ENCODE measurements around a stretch of chr1.

GRCh38 chr1:1376053-1376833, 1.2 kb upstream of the AURKAIP1 start:
- PRO-cap, result no peak

DNA sequence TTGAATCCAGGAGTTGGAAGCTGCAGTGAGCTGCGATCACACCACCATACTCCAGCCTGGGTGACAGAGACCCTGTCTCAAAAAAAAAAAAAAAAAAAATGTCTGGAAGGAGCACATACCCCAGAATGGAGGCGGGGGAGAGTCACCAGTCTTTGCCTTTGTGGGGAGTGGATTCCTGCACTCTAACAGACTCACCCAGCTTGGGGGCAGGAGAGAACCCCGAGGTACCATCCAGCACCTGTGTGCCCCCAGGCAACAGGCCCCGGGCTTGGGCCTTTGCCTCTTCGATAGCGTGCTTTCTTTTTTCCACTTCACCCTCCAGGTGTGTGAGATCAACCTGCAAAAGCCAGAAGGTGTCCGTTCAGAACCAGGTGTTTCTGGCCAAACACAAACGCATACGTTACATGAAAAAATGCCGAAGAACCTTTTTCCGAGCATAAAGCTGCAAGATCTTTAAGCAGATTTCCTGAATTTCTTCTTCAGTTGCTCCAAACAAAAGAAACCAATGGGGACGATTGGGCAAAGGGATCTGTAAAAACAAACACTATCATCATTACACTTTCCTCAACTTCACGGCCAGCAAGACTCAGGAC, 9.0 kb downstream of the CCNL2 start:
- PRO-cap, result no peak

DNA sequence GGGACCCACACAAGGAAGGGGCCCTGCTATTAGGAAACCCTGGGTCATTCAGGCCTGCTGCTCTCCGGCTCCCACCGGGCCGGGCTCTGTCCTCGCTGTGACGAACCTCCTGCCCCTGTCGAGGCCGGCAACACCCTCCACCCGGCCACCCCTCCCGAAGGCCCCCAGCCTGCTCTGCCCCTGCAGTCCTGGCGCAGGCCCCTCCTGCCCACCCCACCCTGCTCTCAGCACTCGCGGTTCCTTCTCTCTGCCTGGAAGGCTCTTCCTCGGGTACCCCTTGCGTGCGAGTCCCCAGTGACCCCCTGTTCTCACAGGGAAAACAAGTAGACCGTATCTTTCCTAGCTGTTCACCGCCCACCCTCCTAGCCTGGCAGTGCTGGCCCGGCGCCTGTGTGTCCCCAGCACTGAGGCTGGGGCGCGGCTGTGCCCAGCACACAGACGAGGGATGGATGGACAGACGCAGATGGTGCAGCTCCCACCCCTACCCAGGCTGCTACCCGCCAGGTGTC, 3.2 kb upstream of the VWA1 start:
- PRO-cap, result no peak

GRCh38 chr1:1523236-1523850, 11.4 kb downstream of the ATAD3A start:
- PRO-cap, result no peak

DNA sequence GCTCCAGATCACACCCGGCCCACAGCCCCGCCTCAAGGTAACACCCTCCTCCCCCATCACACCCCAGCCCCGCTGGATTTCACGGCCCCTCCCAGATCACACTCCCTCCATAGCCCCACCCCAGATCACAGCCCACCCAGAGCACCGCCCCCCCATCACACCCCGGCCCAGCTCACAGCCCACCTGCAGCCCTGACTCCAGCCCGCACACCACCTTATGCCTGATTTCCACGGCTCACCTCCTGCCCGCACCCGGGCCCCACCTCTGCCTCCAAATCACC, 2.2 kb upstream of the MMP23B start:
- PRO-cap, result no peak

DNA sequence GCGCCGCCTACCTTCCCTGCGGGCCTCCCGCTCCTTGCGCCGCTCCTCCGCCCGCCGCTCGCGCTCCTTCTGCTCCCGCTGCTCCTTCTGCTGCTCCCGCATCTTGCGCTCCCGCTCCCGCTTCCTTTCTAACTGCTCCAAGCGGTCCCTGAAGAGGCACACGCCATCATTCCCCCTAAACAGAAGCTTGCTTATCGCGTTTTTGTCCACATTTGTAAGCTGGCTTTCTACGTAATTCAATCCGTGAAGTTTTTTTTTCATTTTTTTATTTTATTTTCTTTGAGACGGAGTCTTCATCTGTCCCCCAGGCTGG, 11.9 kb downstream of the CDK11A start:
- PRO-cap, result no peak

DNA sequence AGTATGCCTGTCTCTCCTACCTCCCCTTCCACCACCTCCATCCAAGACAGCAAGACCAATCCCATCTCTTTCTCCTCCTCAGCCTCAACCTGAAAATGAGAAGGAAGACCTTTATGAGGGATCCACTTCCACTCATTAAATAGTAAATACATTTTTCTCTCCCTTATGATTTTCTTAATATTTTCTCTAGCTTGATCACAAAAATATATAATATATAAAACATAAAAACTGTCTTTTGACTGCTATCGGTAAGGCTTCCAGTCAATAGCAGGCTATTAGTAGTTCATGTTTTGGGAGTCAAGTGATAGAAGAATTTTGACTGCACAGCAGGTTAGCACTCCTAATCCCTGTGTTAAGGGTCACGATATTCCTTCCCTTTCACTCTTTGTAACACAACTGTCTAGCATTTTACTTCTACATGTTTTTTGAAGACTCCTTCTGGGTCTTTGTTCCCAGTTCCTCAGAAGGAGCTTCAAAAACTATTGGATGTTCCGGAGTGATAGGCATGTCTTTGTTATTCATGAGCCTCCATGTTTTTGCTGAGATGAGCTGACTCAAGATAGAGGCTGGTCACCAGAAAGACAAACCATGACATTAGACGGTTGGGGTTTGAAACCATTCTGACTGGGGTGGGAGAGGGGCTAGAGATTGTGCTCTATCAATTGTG, 42.3 kb downstream of the GNB1 start:
- PRO-cap, result no peak

- PRO-cap, result no peak
These were observed 397 bp upstream of the TMEM52 start for GRCh38 chr1:1919360-1919992.

DNA sequence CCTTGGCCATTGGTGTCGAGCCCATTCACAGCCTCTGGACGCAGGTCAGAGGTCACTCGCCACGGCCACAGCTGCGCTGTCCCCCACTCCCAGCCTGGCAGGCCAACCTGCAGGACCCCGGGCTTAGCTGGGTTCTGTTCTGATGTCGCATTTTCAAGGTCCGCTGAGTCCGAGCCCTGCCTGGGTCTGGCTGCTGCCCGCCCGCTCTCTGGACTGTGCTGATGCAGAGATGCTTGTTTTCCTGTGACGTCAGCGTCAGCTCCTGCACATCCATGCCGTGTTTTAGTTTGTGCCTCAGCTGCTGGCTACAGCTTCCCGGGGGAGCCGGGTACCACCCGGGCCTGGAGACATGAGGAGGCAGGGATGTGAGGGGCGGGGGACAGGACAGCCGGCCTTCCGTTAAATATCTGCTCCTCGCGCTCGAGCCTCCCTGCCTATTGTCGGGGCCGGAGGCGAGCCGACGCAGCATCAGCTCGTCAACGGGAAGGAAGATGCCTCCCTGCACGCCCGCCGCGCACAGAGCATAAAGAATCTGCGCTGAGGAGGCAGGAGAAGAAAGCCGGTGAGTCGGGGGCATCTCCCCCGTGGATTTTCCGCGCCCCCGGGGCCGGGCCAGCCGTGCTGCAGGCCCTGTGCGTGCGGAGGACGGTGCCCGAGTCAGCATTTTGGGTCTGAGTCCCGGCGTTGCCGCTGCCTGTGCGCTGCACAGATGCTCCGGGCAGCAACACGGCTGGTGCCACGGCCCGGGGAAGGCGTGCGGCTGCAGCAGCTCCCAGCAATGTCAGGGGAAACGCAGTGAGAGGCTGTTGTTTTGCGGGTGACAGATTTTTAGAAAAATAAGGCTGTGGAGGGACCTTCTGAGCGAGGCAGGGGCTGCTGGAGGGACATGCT, 23.4 kb downstream of the PRKCZ start:
- PRO-cap, result no peak

DNA sequence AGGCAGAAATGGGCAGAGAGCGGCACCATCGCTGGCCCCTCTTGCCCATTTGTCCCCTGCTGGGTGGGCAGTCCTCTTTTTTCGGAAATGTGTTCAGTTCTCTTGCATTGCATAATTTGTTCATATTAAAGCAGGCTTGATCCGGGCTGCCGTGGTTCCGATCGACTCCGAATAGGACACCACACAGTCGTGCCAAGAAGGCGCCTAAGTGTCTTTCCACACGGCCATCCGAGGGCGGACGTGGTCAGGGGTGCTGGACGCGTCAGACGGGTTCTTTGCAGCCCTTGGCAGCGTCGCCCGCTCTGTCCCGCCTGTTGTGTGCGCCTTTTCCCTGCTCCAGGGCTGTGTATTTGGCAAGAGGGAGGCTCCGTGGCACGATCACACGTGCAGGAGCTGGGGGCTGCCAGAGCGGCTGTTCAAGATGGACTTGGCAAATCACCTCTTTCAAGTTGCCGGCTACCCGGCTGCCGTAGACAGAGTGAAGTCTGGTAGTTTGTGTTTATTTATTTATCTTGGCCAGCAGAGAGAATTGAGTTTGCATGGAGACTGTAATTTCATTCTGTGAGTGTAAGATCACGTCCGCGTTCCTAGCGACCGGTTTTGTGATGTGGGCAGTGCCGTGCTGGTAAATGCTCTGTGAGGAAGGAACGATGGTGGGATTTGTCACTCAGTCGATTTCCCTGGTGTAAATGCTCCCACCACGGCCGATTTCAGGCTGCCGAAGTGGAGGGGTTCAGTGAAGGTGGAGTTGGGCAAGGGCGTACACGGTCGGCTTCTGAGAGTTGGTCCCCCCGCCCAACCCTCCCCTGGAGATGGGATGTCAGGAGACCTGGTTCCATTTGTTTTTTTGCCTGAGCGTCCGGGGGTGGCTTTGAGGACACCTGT, 31.9 kb downstream of the PRKCZ start:
- PRO-cap, result no peak

GRCh38 chr1:2104266-2105061, 54.3 kb downstream of the PRKCZ start:
- PRO-cap, result no peak

- PRO-cap, result no peak
These were observed 56.9 kb downstream of the FAAP20 start for GRCh38 chr1:2137717-2138051.

GRCh38 chr1:2146375-2147229, 48.0 kb downstream of the FAAP20 start:
- PRO-cap, result no peak

GRCh38 chr1:2213547-2213675, 14.7 kb upstream of the SKI start:
- PRO-cap, result no peak

- PRO-cap, result no peak
These were observed 1.6 kb downstream of the SKI start for GRCh38 chr1:2229818-2230016.

- PRO-cap, result bidirectional peak, plus-strand start at chr1:2230888, minus-strand start at chr1:2230617
These were observed 2.9 kb downstream of the SKI start for GRCh38 chr1:2230800-2231558.

DNA sequence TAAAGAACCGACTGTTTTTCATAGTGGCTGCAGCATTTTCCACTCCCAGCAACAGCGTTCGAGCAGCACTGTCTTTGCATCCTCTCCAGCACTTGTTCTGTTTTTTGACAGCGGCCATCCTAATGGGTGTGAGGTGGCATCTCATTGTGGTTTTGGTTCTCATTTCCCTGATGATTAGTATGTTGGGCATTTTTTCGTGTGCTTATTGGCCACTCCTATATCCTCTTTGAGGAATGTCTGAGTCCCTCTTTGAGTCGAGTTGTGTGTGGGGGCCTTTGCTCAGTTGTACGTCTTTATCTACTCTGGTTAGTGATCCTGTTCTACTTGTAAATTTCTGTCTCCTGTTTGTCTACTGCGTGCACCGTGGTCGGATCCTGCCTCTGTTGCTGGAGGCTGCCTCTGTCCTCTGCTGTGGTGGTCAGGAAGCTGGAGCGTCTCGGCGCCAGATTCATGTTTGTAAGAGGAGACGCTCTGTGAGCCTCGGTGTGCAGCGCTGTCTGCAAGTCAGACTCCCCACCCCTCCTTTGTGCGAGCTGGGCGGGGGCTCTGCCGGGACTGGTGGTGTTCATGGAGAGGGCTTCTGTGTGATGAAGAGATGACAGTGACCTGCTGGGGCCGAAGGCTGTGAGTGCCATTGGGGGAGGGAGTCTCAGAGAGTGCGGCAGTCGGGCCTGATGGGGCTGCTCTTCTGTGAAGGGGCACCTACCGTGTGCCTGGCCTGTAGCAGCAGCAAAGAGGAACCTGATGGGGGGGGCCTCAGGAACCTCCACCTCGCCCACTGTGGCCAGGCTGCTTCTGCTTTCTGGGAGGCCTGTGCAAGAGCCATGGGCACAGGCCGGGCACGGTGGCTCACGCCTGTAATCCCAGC, 18.2 kb downstream of the SKI start:
- PRO-cap, result no peak

- PRO-cap, result no peak
These were observed 20.0 kb downstream of the SKI start for GRCh38 chr1:2247734-2248941.

DNA sequence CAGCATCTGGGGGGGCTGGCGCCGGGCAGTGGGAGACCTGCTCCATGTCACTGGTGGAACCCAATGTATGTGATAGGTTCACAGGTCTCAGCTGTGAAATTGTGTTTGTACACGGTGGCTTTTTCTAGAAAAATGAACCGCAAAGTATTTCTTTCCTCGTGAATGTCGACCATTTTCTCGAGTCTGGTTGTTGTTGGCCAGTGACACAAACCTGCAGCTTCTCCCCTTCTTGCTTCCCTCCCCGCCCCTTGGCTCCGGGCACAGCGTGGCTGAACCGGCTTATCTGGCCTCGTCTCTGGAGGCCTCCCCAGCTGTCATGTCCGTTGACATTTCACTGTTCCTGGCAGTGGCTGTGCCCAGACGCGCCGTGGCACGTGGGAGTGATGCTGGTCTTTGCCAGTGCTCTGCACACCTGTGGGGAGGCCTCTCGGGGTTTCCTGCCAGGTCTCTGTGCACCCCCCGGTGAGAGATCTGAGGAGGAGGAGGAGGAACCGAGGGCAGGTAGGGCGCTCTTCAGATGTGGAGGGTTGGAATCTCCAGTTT, 23.6 kb downstream of the SKI start:
- PRO-cap, result no peak

GRCh38 chr1:2252272-2253296, 24.5 kb downstream of the SKI start:
- PRO-cap, result no peak